Airway epithelial cell (primary cell): ENCODE data around the genes SCAP and UCN2.

- RAMPAGE, long total RNA: no peak
Measured at GRCh38 chr3:47362481-47363183, 18.2 kb upstream of the PTPN23 start.

GRCh38 chr3:47379406-47379959 is 1.3 kb upstream of the PTPN23 start:
- RAMPAGE, long total RNA: no peak

DNA sequence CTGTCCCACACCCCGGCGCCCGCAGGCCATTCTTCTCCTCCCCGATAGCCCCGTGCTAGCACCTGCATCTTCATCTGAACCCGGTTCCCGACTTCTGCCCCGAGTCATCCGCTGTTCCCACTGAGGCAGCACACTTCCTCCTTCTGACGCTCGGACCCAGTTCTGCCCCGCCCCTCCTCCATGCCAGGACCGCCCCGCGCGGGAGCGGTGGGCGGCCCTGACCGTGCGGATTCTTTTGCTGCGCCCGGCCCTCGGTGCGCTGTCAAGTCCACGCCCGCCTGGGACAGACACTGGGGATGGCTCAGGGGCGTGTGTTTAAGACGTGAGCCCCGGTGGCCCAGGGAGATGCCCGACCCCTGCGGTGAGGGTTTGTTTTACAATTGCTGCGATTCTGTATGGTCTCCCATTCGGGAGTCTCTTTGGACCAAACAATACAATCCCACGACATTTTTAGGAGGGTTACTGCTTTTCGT is 544 bp downstream of the PTPN23 start:
- RAMPAGE, long total RNA: no peak

GRCh38 chr3:47415035-47416206 is 34.6 kb downstream of the PTPN23 start:
- RAMPAGE, long total RNA: no peak

GRCh38 chr3:47475650-47476356 is at the start of gene SCAP:
SCAP (minus strand) TSS chr3:47475941.
- RAMPAGE, long total RNA: start-site peak on the minus strand at chr3:47475818-47475846, 390 and 68 reads in 2 replicates

- RAMPAGE, long total RNA: no peak
Measured at GRCh38 chr3:47495884-47496675, 17.4 kb downstream of the ELP6 start.

DNA sequence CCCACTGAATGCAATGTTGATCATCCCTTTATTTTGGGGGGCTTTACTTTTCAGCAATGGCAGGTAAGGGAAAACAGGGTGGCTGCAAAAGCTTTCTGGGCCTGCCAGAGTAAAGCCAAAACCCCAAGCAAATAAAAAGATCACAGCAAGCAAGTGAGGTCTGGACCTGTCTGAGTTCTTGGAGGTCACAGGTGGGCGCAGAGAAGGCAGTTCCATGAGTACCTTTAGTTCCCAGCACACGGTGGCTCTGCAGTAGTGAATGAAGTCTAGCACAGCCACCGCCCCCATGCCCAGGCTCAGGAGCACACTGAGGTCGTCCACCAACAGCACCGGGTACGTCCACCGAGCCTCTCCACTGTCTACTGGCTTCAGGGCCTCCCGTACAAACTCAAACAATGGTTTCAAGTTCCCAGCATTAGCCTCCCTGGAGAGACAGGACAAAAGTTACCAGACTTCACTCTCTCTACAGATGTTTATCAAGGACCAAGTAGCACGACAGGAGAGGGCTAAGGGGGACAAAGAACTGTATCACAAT is 12.0 kb downstream of the ELP6 start:
- RAMPAGE, long total RNA: no peak

DNA sequence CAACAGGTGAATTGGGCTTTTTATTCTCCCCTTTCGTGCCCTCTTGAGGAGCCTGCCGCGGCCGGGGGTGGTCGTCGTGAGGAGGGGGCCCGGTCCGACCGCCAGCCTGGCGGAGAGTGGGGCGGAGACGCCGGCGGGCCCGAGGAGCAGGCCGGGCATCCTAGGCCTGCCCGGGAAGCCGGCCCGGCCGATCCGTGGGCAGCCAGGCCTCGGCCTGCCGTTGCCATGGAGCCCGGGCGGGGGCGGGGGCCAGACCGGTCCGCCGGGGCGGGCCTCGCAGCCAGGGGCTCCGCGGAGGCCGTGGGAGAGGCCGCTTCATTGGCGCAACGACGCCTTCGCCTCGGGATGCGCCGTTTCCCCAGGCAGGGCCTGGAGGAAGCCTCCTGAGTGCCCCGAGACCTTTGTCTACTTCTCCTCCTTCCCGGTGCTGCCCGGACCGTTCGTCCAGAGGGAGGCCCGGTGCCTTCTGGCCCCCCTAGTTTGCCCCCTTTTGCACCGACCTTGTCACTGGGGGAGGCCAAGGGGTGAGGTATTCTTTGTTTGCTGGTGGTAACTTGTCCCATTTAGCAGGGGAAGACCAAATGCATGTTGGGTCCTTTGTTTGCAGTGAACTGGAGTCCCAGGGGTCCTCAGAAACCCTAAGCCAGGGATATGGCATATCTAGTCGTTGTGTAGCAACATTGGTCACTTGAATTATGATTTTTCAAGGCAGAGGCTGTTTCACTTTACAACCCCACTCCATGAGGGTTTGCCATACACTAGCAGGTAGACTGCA is 456 bp downstream of the DHX30 start:
- RAMPAGE, long total RNA: no peak

DNA sequence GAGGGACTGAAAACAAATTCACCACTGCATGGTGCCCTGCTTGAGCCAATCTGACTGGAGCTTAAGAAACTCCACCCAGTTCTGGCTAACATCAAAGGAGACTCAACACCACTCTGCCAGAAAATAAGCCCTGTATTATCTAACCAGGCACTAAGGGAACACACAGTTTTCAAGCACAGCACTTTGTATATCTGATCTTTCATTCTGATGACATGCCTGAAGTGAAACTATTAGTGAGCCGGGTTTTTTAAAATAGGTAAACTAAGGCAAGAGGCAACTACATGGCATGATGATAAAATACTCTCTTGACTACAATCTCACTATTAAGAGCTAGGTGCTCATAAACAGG is 2.5 kb downstream of the MAP4 start:
- RAMPAGE, long total RNA: no peak

- RAMPAGE, long total RNA: no peak
Measured at GRCh38 chr3:48018826-48019374, 2.7 kb upstream of the MAP4 start.

DNA sequence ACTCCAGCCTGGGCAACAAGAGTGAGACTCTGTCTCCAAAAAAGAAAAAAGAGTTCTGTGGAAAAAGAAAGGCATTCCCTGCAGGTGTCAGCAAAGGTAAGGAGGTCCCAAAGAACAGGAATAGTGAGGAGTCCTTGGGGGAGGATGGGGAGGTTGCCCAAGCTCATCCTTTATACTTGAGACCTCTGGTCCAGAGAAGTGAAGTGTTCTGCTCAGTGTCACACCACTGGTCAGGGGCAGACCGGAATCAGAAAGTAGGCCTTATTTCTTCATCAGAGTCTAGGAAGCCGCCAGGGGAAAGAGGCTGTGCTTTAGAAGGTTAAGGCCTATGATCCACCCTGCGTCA is 37.3 kb downstream of the CDC25A start:
- RAMPAGE, long total RNA: no peak

GRCh38 chr3:48223698-48223968 is 338 bp downstream of the CAMP start:
- RAMPAGE, long total RNA: no peak

GRCh38 chr3:48403720-48404789 is 25.8 kb downstream of the PLXNB1 start:
- RAMPAGE, long total RNA: no peak

DNA sequence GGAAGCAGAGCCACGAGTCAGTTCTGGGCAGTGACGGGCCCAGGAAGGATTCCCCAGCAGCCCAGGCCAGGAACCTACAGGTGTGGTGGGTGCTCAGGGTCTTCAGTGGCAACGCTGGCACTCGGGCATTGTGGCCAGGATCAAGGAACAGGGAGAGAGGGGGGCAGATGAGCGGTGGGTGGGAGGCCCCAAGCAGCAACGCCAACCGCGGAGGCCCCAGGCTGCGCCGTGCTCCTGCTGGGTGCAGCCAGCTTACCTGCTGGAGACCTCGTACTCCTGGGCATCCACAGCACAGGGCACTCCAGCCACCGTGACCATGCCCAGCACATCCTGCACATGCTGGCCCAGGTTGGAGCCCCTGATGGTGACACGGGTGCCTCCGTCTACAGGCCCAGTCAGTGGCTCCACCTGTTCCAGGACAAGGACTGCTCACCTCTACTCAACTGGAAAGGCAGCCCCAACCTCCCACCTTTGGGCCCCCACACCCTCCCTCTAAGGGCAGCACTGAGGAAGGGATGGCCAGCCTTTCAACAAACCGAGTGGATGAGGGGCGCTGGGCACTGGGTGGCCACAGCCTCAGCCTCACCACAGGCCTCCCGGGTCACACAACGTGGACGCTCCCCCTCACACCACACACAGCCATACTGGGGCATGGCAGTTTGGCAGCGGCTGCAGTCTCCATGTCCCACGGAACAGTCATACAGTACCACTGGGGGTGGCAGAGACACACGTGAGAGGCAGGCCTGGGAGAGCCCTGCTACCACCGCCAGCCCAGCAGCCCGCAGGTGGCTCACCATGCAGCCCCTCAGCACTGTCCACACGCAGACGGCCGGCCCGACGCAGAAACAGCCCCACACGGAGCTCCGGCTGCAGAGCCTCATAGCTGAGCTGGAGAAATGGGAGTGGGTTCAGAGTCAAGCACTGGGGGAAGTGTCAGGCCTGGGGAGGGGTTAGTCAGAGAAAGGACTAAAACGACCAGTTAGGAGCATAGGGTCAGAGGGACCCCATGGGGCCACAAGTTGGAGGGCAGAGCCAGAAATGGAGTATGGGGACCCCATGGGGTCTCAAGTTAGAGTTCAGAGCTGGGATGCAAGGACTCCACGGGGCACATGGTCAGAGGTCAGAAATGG is 11.9 kb downstream of the PLXNB1 start:
- RAMPAGE, long total RNA: no peak

DNA sequence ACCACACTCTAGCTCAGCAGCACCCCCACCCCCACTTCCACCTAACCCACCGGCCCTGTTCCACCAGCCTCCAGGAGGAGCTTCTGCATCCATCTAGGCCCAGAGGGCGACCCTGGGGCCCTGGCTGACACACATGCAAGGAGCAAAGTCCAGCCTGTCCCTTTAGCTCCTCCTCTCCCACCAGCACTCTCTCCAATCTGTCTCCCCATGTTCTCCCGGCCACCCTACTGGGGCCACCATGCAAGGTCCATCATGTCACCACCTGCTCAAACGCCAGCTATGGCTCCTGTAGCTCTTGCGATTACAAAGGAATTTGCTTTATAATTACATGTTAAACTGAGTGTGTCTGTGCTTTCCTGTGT is 7.3 kb downstream of the TREX1 start:
- RAMPAGE, long total RNA: no peak

GRCh38 chr3:48504950-48505203 is 903 bp upstream of the SHISA5 start:
- RAMPAGE, long total RNA: no peak

DNA sequence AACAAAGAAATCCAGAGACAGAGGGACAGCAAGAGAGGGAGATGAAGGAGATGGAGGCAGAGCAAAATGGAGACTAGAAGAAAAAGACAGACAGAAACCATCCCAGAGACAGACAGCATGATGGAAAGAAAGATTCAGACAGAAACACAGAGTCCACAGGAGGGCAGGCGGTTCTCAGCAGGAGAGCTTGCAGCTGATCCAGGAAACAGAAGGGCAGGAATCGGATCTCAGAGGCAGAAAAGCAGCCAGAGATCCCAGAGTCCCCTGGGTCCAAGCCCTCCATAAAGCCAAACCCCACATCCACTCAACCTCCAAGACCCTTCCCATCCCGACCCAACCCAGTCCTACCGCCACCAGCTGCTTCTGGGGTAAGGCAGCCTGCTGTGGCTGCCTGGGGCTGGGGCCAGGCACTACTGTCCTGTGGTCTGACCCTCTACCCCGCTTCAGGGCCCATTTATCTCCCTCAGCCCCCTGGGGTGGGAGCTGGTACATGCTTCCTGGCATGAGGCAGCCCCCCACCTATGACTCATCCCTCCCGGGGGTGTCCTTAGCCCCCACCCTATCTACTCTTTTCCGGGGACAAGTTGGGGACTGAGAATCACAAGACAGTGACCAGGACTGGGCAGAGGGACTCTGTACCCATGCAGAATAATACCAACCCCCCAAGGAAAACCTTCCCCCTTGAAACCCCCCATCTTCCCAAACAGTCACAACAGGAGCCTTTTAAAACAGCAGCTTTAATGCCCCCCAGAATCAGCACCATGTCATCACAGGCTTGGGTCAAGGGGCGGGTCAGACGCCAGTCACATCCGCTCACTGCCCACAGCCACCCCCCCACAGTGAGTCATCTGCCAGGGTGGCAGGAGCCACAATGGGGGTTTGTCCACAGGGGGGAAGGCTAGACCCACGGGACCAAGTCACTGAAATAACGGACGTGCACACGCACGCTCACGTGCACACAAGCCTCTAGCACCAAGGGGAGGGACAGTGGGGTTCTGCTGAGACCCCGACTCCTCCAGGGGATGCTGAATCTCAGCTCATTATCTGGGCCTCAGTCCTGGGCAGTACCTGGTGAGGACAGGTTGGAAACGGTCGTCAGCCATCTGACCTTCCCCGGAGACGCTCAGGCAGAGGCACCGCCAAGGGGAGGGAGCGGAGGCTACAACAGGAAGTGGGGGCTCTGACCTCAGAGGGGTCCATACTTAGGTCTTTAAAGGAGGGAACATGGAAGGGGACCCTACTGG is at the start of gene UCN2:
TSS of gene UCN2 (minus strand) at position 427 of the 1,244 bp plus-strand sequence.
- RAMPAGE, long total RNA: no peak

- RAMPAGE, long total RNA: no peak
Measured at GRCh38 chr3:48796249-48796846, 51.3 kb downstream of the PRKAR2A start.

DNA sequence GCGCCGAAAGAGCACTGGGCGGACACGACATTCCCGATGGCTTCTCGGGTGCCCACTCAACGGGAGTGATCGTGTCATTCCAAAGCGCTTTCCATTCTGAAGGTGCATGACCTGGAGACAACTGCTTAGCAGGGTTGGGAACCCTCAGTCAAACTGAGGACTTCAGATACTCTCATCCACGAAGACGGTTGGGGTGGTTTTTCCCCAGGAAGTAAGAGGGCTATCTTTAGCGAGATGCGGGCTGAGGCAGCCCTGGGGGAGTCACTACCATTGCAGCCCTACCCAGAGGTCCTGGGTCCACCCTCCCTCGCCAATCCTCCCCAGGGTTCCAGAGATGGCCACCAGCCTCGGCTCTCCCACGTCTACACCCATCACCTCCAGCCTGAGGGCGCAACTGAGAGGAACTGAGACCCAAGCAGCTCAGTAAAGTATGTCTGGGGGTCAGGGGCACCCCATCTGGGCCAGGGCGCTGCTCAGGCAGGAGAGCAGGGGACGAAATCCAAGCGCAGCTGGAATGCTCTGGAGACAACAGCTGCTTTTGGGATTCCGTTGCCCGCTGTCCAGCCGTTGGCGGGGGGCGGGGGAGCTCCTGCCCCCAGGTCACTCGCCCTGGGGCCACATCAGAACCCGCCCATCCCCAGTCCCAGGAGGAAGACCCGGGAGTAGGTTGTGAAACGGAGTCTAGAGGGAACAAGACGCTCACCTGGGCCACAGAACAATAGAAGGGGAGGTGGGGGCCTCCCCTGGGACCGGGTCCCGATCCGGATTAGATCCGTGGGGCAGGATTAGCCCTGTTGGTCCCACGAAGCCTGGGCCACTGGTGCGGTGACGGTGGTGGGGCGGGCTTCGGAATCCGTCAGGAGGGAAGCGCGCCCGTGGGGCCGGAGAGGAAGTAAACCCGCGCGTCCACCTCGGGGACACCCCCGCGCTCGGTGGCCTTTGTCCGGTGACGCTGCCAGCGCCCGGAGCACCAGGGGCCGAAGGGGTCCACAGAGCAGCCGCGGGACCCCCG is 1.5 kb upstream of the NDUFAF3 start:
- RAMPAGE, long total RNA: no peak

DNA sequence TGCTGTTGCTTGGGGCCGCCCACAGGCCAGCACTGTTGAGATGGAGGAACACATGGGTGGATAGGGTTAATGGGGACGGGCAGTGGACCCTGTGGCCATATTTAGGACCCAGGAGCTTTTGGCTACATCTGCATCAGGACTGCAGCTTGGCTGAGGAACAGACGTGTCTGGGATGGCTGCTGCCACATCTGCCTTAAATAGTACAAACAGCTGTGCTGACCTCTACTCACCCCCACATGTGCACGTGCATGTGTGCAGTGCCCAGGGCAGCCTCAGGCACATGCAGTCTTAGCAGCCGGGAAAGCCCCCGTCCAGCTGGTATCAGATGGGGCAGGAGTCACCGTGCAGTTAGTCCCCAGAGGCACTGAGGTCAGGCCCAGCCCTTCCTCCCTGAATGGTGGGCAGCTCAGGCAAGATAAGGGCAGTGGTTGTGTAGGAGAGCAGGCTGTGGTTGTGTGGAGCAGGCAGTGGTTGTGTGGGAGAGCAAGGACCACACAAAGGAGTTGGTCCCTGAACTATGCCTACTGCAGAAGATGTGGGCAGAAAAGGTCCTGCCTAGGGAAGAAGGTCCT is 3.4 kb downstream of the NDUFAF3 start:
- RAMPAGE, long total RNA: no peak